A375 (cell line): ENCODE measurements around a stretch of chr11.

- RAMPAGE, long total RNA = no peak
Measured at GRCh38 chr11:118906234-118906667, 19.5 kb downstream of the BCL9L start.

DNA sequence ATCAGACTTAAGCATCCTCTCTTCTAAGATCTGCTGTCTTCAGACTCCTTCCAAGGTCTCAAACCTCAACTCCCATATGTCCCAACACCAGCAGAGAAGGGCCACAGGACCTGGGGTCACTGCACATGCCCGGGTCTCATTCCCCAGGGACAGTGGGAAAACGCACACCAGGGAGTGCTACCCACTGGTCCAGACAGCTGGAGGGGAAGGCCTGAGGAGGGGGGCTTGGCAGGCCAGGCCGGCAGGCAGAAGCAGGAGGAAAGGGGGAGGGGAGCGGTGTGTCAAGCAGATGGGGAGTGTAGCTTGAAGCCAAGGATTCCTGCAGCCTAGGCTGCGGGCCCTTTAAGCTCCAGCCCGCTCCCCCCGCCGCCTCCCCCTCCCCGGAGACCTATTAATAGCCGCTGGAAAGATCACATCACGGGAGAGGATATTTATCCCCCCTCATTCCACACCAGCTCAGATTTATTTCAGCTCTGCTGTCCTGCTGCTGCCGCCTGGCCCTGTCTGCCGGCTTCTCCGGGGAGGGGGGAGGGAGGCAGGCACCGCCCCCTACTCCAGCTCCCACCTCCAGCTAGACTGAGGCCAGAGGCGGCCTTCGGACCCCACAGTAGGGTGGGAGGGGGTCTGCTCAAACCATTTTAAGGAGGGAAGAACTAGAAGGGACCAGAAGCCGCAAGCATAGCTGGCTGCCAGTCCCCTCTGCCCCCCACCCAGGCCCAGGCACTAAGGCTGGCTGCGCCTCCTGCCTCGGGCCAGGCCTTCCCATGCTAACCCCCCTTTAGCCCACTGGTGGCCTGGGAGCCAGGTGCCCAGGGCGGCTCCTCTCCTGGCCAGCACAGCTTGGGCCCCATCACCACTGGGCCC is 16.5 kb downstream of the BCL9L start:
- RAMPAGE, long total RNA = no peak

- RAMPAGE, long total RNA = no peak
Measured at GRCh38 chr11:118930091-118930771, 4.5 kb upstream of the BCL9L start.

- RAMPAGE, long total RNA = no peak
Measured at GRCh38 chr11:119018913-119019517, 449 bp downstream of the TRAPPC4 start.

- RAMPAGE, long total RNA = no peak
Measured at GRCh38 chr11:119050834-119051394, 6.1 kb downstream of the HYOU1 start.

DNA sequence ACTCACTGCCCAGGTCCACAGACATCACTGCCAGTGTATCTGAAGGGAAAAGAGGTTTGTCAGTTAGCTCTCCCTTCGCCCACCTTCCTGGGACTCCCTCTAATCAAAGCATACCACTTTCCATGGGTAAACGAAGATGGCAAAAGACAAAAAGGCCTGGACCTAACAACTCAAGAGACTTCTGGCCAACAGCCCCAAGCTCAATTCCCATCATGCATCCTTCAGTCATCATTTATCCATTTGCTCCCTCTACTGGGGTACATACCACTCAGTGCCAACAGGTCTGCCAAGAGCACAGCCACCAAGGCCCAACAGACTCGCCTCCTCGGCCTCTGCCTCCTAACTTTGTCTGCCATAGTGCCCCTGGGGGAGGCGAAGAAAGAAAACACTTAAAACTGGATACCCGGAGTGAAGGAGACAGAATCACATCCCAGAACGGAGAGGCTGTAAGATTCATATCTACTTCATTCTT is 1.2 kb downstream of the HYOU1 start:
- RAMPAGE, long total RNA = no peak

GRCh38 chr11:119101986-119102866 is 573 bp upstream of the DPAGT1 start:
- RAMPAGE, long total RNA = no peak

- RAMPAGE, long total RNA = no peak
Measured at GRCh38 chr11:119110634-119111451, 3.7 kb downstream of the C2CD2L start.

DNA sequence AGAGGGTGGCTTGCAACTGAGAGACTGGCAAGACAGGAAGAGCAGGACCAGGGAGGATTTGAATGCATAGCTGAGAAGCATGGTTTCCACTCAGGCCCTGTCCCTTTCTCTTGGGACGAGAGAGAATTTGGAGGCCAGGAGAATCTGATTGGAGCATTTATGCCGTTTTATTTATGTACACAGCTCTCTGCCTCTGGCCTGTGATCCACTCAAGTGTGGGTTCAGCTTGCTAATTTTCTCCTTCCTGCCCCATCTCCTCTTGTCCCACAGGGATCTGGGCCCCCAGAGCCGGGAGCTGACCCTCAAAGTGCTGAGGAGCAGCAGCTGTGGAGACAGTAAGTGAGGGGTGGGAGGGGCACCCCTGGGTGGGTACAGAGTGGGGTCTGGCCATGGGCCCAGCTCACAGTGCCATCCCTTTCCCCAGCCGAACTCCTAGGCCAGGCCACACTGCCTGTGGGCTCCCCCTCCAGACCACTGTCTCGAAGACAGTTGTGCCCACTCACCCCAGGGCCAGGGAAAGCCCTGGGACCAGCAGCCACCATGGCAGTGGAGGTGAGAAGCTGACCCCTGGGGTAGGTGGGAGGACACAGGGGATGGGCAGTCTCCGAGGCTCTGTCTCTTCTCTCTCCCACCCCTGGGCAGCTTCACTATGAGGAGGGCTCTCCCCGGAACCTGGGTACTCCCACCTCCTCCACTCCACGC is 5.1 kb downstream of the C2CD2L start:
- RAMPAGE, long total RNA = no peak

- RAMPAGE, long total RNA = no peak
Measured at GRCh38 chr11:119341383-119341706, 662 bp upstream of the C1QTNF5 start.

DNA sequence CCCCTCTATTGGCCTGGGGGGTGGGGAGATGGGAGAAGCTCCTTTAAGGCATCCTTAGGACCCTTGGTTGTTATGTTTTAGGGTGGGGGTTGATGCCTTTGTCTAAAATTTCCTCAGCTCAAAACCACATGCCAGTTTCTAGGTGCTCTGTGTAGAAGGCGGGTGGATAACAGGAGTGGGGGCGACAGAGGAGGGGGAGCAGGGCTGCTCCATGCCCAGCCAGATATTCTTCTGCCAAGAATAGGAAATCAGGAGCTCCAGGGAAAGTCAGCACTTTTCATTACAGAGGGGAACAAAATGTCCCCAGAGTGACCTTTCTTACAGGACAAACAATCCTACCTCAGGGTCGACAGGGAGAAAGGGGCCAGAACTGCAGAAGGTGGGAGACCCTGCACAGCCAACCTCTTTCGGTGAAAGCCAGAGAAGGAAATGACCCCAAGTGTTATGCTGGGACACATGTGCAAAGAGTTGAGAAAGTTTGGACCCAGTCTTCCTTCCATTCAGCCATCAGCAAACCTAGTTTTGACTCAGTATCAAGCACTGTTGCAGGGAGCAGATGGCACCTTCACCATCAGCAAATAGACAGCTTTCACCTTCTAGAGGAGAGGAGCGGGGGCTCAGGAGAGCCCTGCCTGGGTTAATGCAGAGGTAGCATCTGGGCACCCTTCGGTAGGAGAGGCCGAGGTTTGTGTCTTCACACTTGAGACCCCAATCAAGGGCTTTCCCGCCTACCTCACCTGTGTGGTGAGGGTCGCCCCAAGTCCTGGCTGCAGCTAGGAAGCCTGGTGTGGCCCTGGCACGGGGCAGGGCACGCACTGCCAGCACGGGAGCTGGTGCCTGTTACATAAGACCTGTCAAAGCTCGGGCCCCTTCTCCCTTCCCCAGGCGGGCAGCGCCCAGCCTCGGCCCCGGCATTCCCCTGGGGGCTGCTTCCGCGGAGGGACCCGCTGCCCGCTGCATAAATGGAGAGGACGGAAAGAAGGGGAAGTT is 16.1 kb upstream of the MFRP start:
- RAMPAGE, long total RNA = no peak

DNA sequence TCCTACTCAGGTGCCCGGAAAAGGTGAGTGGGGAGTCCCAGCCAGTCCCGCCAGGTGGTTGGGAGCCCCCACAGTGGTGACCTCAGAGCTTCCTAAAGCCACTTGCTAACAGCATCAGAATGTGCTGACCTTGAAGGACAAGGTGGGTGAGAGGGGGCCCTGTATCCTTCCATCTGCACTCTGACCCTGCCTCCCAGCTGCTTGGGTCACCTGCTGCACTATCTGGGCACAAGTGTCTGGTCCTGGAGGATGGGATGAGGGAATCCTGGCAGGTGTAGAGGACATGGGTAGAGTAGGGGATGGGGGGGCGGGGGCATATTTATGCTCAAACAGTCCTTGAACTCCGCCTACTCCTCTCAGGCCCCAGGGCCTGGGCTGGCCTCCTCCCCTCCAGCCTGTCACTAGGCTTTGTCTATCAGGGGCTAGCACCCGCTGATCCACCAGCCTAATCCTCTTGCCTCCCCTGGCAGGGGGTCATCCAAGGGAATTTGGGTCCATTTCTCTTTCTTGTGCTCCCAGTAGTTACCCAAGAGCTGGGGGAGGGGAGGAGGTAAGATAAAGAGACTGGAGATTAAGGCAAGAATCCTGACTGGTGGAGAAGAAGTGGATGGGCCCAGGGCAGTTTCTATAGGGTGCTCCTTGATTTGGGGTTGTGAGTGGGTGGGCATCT is 3.3 kb downstream of the USP2 start:
- RAMPAGE, long total RNA = no peak

- RAMPAGE, long total RNA = no peak
Measured at GRCh38 chr11:119378854-119379624, 2.5 kb downstream of the USP2 start.

DNA sequence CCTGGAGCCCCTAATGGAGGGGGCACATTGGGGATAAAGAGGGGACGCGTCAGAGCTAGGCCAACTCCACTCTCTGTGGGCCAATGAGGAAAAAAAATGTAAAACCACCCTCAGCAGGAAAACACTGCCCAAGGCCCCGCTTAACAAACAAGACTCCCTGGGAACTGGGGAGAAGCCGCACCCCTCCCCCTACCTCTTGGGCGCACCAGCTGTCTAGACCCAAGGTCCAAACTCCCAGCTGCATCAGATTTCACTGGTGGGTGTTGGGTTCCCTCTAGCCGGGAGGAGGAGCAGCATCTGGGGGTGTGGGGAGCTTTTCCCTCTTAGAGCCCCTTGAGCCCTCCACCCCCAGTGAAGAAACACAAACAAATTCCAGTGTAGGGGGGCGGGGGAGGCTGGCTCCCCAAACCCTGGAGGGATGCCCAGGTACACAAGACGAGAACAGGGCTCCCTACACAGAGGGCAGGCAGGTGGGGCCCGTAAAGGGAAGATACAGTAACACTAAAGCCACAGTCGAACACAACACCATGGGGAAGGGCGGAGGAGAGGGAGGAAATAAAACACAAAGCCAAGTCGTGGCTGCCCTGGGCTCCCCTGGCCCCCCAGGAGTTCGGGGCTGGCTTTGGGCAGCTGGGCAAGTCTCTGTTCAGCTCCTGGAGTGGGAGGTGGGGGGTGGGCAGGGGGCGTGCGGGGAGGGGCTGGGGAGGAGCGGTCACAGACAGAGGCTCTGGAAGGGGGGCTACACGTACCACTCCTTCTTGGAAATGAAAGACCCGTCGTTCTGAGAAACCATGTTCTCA is 64.8 kb downstream of the NECTIN1 start:
- RAMPAGE, long total RNA = no peak

GRCh38 chr11:119681017-119681402 is 48.0 kb downstream of the NECTIN1 start:
- RAMPAGE, long total RNA = no peak

- RAMPAGE, long total RNA = no peak
Measured at GRCh38 chr11:119701660-119702236, 27.3 kb downstream of the NECTIN1 start.

GRCh38 chr11:119751421-119752040 is 22.5 kb upstream of the NECTIN1 start:
- RAMPAGE, long total RNA = no peak

- RAMPAGE, long total RNA = no peak
Measured at GRCh38 chr11:120133264-120133885, 4.5 kb downstream of the TRIM29 start.

DNA sequence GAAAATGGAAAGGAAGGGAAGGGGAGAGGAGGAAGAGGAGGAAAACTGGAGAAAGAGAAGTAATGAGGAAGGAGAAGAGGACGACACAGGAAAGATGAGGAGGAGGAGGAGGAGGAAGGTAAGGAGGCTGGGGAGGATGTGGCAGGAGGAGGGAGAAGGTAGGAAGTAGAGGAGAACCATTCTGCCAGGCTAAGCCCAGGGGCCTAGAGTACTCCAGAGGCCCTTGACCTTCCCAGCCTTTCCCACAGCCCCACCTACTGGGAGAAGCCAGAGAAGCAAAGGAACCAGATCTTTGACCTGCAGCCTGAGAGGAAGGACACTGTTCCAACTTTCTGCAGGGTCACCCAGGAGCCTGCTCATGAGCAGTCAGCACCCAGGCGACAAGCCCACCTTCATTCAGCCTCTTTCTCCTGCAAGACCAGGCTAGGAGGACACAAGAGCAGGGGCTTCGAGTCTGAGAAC is 28.0 kb upstream of the OAF start:
- RAMPAGE, long total RNA = no peak

DNA sequence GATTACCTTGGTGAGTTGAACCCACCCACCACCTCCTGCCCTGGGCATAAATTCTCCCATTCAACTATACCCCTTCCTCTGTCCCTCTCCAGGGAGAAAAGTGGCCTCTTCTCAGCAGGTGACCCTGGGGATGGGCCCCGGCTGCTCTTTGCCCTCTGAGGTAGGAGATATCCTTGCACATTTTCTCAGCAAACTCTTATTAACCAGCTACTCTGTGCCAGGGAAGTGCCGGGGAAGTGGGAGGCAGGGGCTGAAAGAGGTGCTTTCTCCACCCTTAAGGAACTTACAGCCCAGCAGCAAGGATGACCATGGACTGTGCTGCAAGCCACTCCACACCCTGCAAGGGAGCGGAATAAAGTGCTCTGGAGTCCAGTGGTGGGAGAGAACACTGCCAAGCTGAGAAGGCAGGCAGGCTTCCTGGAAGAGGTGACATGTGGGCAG is 22.0 kb upstream of the OAF start:
- RAMPAGE, long total RNA = no peak